ENCODE measurements around the genes TSSK6, CILP2, LPAR2 and ZNF66.

GRCh38 chr19:19110308-19111442, 27.6 kb downstream of the TMEM161A start:
- RRBS, result 2% methylated on average over 10 of the region's 81 CpGs

DNA sequence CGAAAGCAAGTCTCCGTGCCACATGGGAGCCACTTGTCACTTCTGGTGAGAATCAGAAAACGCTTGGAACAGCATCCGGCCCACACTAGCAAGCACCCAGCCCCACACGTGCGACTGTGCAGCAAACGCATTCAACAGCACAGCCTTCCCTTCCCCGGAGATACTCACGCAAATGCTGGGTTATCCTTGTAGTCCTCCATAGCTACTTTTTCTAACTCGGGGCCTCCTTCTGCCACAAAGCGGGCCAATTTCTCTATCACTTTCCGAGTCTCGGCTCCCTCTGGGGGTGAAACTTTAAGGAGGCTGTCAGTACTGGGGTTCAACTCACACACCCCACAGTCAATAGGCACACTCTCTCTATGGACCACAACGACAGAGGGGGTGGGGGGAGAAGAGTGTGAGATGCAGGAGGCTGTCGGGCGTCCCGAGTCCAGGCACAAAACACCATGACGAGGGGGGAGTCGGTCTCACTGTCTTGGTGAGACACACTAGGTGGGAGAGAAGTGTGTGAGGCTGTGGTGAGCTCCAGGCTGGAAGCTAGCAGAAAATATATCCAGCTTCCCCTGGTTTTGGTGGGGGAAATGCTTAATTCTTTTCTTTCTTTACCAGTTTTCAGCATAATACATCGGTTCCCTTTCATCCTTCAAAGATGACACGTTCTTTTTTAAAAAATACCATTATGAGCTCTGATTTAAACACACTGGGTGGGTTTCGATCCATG, 16.6 kb downstream of the SUGP1 start:
- RRBS, result 94% methylated on average over 4 of the region's 22 CpGs

DNA sequence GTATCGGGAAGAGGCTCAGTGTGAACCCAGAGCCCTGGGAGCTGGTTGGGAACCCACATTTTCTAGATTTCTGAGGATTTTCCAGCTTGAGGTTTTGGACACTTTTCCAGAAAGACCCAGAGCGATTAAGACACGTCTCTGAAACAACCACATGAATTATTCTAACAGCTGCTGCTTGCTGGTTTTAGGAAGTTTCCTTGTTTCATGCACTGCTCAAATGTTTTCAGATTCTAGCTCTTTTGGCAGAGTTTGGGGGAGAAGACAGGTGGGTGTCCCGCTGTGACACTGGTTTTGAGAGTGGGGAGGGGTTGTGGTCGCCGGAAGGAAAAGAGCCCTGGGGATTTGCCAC, 13.0 kb downstream of the GATAD2A start:
- RRBS, result no CpG with 5 or more reads among the region's 6 CpGs

DNA sequence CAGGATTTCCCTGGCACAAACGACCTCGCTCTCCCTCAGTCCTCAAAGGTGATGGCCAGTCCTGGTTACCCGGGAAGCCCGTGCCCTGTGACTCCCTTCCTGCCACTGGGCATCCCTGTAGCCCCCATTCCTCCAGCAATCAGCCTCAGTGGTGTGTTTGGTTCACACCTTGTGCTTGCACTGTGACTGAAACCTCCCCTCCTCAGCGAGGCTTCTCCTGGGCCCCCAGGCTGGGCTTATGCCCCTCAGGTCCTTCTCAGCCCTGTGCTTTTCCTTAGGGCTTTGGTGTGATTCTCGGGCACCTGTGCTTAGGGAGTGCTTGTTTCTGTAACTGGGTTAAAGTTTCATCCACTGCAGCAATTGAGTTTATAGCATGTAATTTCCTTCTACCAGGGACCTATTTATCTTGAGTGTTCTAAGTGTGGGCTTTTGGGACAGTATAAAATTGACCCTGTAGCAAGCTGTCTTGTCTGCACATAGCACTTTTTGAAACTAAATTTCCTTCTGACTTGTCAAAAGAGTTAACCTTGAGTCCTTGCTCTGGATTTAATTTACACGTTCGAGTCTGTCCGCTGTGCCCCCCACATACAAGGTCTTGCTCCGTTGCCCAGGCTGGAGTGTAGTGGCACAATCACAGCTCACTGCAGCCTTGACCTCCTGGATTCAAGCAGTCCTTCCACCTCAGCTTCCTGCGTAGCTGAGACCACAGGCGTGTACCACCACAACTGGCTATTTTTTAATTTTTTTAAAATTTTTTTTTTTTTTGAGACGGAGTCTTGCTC, 47.6 kb downstream of the GATAD2A start:
- RRBS, result no CpG with 5 or more reads among the region's 13 CpGs

DNA sequence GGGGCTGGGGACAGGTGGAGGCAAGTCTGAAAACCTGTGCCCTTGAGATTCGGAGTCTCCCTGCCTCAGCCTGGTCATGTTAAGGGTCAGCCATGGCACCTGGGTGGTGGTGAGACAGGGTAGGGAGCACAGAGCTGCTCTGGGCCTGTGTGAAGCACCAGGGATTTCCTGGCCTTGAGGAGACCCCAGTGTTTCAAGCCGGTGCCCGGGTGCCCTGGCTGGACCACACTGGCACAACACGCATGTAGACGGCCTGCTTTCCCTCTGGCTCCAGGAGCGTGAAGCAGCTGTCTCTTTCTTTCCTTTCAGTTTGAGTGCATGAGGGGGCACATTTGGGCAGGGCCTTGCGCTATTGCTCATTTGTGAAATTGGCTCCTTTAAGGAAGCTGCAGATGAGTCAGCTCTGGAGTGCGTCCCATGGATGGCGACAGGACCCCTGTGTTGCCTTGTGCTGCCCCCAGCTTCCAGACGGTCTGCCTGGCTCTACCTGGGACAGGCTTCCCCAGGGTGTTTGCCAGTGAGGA, 51.7 kb downstream of the TSSK6 start:
- RRBS, result no CpG with 5 or more reads among the region's 10 CpGs

DNA sequence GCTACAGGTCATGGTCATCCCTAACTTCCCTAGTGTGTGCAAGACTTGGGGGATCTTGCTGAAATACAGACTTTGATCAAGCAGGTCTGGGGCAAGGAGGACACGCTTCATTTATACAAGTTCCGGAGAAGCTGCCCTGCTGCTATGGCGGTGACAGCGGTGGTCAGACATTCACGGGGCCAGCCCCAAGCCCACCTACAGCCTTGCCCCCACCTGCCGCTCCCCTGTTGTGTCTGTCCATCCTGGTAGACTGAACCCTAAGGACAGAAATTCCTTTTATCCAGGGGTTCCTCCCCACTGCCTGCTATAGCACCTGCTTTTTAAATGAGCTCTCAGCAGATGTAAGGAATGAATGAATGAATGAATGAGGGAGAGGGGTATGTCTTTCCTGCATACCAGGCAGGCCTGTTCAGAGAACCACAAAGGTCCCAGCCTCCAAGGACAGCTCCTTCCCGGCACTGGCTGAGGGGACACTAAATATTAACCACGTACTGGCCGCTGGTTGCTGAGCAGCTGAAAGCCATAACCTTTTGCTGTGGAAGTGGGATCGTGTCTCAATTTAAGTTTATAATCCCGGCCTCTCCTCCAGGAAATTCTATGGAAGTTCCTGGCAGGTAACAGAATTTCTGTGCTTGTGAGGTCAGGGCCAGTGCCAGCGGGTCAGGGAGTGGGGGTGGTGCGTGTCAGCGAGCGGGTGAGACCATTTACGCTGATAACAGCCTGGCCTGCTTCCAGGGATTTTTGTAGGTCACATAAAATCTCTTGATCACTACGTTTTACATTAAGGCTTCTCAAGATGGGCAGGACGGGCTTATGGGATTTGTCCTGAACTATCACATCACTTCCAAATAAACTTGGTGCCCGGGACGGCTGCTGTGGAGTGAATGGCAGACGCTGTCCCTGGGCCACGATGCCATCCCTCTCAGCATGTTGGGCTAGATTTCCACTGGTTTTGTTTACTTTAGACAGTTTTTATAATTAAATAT, 27.0 kb downstream of the TSSK6 start:
- RRBS, result no CpG with 5 or more reads among the region's 22 CpGs

GRCh38 chr19:19492105-19492653, 23.2 kb downstream of the TSSK6 start:
- RRBS, result no CpG with 5 or more reads among the region's 18 CpGs

GRCh38 chr19:19513925-19514888, 1.1 kb downstream of the TSSK6 start:
- RRBS, result 24% methylated on average over 7 of the region's 87 CpGs

GRCh38 chr19:19515255-19515857, at the start of gene TSSK6:
Gene TSSK6 (minus strand): TSS chr19:19515548.
- RRBS, result no CpG with 5 or more reads among the region's 35 CpGs

GRCh38 chr19:19529560-19529818, 778 bp downstream of the YJEFN3 start:
- RRBS, result no CpG with 5 or more reads among the region's 3 CpGs

DNA sequence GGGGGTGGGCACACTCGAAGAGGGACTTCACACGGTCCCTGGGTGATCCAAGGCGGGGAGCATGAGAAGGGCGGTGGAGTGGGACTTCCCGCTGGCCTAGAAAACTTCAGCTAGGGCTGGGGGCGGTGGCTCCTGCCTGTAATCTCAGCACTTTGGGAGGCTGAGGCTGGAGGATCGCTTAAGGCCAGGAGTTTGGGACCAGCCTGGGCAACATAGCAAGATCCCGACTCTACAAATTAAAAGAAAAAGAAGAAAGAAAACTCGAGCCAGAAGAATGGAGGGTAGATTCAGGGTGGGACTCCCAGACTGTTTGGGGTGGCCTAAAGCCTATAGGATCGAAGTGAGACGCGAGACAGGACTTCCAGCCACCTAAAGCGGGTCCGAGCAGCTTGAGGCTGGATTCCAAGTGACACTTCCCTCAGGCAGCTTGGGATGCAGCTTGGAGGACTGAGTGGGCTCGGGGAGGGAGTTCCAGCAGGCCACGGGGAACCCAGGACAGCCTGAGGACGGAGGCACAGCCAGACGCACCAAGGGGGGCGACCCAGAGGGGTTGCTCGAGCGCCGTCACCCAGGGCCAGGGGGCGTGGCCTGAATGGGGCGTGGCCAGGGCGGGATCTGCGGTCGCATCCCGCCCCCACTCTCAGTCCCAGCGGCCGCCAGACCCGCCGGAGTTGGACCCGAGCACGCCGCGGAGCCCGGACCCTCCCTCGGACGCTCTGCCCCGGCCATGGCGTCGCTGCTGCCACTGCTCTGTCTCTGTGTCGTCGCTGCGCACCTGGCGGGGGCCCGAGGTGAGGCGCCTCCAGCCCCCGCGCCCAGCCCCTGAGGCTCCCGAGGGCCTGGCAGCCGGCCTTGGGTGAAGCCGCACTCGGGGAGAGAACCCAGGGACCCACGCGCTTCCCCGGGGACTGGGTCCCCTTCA, at the start of gene CILP2:
TSS of gene CILP2 (plus strand) at position 643 of the 922 bp plus-strand sequence.
- RRBS, result 2% methylated on average over 6 of the region's 57 CpGs

DNA sequence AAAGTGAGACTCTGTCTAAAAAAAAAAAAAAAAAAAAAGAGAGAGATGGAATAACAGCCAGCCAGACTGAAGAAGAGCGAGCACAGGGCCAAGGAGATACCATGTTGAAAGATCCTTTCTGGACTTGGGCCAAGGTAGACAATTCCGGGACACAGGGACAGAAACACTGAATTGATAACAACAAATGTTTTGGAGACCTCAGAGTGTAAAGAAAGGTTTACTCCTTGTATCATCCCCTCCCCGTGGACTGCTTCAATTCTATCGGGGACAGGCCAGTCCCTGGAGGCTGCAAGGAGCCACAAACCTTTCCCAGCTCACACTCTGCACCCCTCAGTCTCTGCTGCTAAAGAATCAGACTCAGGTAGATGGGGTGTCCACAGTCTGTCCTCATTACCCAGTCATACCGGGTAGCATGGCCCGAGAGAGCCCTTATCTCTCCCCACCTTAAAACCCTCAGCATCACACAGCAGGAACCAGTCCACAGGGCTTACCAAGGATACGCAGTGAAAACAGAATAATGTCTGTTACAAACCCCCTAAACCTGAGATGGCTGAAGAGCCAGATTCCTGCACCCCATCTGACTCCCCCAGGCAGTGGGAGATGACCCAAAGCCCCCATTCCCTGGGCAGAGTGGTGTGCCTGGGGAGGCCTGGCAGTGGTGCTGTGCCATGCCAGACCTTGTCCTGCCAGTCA, 4.4 kb downstream of the LPAR2 start:
- RRBS, result no CpG with 5 or more reads among the region's 7 CpGs

GRCh38 chr19:19628041-19628799, at the start of gene LPAR2:
Gene LPAR2 (minus strand): TSS chr19:19628220.
- RRBS, result 1% methylated on average over 43 of the region's 87 CpGs

DNA sequence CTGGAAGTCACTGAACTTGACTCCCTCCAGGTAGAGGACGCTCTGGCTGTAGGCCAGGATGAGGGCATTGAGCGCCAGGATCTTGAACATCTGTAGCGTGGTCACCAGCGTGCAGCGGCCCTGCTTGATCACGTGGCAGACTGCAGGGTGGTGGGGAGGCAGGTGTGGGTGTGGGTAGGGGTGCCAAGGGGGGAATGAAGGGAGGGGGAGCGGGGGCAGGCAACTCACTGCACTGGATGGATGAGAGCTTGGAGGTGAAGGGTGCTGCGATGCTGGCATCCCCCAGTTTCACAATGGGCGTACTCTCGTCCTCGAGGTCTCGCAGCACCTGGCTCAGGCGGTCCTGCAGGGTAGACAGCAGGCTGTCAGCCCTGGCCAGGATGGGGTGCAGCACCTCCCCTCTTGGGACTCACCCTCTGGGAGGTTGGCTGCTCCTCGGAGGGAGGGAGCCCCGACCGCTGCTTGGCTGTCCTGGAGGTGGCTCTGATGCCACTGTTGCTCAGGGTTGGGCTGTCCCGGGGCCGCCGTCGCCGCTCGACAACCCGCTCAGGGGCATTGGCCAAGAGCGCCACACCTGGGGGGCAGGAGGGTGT, 3.8 kb upstream of the GMIP start:
- RRBS, result 96% methylated on average over 8 of the region's 24 CpGs

GRCh38 chr19:19900003-19900683, 603 bp upstream of the ZNF93 start:
- RRBS, result no CpG with 5 or more reads among the region's 10 CpGs

- RRBS, result no CpG with 5 or more reads among the region's 22 CpGs
Observed at GRCh38 chr19:20167645-20168118, 668 bp downstream of the ZNF486 start.

DNA sequence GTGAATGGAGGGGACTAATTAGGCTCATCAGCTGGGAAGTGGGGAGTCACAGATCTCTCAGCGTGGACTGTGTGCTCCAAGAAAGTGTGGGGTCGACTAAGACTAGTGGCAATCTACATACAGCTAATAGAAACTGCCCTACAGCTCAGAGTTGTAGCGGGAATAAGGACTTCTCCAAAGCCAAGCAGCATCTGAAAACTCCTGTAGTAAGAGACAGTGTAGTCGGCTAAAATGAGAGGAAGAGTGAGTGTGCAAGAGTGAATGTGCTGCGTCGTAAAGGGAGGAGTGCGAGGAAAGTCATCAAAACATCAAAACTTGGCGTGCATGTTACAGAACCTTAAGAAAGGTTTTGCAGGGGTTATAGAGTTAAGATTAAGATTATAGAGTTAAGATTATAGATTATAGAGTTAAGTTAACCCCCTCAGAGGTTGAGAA, 46.6 kb upstream of the ZNF737 start:
- RRBS, result no CpG with 5 or more reads among the region's 8 CpGs

GRCh38 chr19:20632214-20632932, 29.0 kb downstream of the ZNF626 start:
- RRBS, result no CpG with 5 or more reads among the region's 16 CpGs

GRCh38 chr19:20775786-20776431, at the start of gene ZNF66:
Gene ZNF66 (plus strand): TSS chr19:20776304.
- RRBS, result no CpG with 5 or more reads among the region's 11 CpGs

- RRBS, result no CpG with 5 or more reads among the region's 2 CpGs
Observed at GRCh38 chr19:21083774-21084194, 1.8 kb downstream of the ZNF714 start.